GM23248 (cell line): ENCODE measurements around the gene ACADL.

DNA sequence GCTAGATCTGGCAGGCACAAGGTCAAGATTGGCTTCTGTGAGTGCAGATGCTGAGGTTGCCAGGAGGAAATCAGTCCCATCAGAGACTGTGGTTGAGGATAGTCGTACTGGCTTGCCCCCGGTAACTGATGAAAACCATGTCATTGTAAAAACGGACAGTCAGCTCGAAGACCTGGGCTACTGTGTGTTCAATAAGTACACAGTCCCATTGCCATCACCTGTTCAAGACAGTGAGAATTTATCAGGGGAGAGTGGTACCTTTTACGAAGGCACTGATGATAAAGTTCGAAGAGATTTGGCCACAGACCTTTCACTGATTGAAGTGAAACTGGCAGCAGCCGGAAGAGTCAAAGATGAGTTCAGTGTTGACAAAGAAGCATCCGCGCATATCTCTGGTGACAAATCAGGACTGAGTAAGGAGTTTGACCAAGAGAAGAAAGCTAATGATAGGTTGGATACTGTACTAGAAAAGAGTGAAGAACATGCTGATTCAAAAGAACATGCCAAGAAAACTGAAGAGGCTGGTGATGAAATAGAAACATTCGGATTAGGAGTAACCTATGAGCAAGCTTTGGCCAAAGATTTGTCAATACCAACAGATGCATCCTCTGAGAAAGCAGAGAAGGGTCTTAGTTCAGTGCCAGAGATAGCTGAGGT lies 76.9 kb upstream of the UNC80 start:
- RAMPAGE, long total RNA = no peak

DNA sequence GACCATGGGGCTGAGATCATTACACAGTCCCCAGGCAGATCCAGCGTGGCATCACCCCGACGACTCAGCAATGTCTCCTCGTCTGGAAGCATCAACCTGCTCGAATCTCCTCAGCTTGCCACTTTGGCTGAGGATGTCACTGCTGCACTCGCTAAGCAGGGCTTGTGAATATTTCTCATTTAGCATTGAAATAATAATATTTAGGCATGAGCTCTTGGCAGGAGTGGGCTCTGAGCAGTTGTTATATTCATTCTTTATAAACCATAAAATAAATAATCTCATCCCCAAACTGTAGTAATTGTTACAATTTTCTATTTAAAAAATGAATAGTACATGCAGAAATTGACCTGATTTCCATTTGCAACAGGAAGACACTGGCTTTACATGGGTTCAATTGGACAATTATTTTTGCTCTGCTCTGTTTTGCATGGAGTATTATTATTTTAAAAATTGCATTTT lies 41.4 kb upstream of the UNC80 start:
- RAMPAGE, long total RNA = no peak

DNA sequence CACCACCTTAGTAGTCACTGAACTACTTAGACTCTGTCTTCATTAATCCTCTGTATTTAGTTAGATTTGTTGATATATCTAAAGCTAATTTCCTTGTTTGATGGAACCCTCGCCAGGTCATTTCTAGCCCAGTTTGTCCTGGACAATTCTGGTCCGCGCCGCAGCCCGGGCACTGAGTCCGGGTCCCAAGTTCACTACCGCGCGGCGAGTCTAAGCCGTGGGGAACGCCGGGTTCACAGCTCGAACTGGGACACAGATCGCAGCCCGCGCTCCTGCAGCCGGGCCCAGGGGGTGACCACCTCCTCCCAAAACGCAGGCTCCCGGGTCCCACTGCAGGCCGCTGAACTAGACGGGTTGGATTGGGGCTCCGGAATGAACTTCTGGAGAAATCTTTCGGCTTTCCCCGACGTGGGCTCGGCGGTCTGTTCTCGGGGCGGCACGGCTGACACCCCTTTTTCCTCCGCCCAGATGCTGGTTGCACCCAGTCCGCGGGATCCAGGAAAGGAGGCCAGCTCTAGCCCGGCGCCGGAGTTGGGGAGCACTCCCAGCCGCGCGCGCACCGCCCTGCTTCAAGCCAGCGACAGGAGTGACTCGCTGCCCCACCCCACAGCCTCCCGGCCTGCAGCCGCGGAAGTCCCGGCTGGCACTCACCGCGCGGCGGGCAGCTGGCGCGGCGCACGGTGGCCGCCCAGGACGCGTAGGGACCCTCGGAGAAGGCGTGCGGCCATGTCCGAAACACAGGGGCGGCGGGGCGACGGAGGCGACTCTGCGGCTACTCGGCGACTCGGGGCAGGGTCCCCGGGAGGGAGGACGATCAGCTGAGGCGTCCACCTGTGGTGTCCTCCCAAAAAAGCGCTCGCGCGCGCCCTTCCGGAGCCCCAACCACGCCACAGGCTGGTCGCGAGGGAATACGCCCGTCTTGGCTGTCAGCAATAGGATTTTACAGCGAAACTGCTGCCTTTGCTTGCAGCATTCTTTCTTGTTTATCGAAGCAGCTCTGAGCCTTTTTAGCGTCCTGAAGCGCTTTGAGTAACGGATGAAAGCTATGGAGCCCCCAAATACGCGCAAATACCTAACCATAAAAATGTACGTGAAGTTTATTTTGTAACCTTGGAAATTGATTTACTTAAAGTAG lies at the start of gene ACADL:
Gene ACADL, minus strand, starts transcription at position 912 of the 1,135 bp plus-strand sequence.
- RAMPAGE, long total RNA = no peak

- RAMPAGE, long total RNA = no peak
Measured at GRCh38 chr2:210541176-210541879, 15.1 kb upstream of the CPS1 start.

DNA sequence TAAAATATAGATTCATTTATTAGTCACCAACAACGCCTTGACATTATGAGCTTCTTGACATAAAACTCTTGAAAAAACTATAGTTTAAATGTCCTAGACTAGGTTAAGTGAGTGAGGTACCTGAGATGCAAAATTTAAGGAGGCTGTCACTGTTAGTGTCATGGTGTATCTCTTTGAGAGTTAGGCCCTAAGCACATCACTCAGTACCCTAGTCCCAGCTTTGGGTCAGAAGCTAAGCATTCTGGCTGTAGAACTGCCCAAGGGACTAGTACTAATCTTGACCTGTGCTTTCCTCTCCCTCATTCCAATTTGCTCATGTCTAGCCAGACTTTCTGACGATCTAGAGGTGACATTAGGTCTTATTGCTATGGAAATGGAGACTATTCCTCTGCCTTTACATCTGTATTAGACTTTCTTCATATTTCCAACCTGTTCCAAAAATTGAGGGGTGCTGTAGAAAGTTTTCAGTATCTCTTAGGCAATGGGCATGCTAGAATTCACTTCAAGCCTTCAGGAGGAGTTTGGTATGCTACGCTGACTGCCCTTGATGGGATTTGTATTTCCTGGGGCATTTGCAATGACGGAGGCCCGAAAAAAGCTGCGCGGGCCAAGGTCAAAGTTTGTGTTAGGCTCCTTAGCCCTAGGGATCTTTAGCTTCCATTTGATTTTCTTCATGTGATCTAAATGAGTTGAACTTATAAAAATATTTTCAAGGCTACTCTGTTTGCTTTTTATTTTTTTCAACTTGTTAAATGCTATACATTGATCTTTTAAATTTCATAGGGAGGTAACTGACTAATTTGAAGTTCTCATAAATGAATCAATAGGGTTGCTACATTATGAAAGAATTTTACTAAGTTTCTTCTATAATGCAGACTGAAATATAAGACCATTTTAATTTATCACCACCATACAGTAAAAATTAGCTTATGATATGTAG lies 5.0 kb downstream of the CPS1 start:
- RAMPAGE, long total RNA = no peak

- RAMPAGE, long total RNA = no peak
Measured at GRCh38 chr2:210636465-210637447, 80.4 kb downstream of the CPS1 start.

DNA sequence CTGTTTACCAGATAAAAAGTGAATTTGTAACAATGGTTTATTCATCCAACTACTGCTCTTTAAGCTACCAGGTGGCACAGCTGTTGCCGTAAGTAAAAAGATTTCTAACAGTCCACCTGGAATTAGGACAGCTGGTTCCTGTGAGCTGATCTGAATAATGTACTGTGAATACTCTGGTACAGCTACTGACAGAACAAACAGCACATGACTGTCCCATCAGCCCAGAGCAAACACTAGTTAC lies 840.3 kb downstream of the CPS1 start:
- RAMPAGE, long total RNA = no peak

- RAMPAGE, long total RNA = no peak
Measured at GRCh38 chr2:212484704-212485239, 53.8 kb downstream of the ERBB4 start.

DNA sequence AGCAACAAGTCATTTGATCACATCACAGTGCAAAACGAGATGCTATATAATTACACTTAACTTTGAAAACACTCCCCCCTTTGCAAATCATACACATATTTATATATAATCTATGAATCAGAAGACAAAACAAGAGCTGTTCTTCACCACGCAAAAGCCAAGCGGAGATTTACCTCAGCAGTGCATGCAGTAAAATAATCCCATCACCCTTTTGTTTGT lies 263 bp downstream of the IKZF2 start:
- RAMPAGE, long total RNA = no peak

DNA sequence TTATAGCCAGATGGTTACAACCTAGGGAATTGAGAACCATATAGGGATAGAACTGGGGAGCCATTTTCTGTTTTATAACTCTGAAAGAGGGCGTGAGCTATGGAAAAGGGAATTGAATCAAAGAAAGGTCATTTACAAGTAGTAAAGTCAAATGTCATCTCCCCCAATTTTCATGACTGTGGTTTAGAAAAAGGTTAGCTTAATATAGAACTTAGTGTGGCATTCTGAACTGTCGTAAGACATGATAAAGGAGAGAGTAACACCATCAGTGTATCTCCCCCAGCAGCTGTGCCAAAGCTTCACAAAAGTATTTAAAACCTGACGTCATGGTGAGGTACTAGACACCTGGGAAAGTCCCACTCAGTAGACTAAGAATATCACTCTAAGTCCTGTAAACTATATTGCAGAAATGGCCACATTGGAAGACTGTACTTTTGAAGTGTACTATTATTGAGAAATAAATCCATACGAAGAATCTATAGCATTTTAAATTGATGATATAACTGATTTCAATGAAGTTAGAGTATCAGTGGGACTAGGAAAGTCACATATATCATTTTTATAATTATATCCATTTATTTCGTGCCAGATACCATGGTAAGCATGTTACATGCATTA lies 5.9 kb upstream of the IKZF2 start:
- RAMPAGE, long total RNA = no peak

DNA sequence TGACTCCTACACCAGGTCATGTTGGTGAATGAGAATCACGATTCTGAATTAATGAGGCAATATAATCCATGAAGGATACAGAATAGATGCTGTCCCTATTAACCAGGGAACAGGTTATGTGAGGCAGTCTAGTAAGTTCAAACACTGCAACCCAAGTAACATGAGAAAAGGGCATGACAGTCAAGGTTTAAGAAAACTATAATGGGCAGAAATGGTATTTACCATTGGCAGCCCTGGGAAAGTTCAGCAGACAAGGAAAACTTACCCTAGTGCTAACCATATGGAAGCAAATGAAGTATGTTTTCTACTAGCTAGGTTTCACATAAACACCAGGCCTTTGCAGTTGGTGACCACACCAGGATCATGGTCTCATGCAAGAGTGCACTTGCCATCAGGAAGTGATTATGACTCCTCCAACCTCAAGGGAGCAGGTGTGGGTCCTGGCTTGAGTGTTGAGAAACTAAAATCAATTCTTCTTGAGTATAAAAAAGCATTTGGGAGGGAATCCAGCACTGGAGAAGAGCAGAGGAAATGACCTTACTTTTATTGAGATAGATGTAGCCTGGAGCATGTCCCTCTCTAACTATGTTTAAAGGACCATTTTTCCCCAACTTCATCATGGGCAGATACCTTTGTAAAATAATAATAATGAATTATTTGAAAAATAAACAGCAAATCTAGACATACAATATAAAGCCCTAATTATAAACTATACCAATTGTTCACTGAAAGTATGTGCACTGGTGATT lies 56.8 kb upstream of the SPAG16 start:
- RAMPAGE, long total RNA = no peak

DNA sequence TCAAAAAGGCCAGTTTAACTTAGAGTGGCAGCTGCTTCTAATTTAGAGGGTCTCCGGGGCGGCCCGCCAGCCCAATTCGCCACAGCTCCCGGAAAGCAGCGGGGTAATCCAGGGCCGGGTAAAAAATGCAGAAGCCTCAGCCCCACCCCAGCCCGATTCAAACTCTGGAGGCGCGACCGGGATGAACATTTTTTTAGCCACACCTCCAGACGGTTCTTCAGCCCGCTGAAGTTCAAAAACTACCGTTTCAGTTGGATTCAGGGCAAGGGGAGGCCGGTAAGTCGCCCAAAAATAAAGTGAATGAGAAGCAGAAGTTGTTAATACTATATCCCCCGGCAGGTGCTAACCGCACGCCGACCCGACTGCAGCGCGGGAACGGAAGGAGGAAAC lies 549 bp downstream of the BARD1 start:
- RAMPAGE, long total RNA = no peak

GRCh38 chr2:215406239-215406617 lies 29.6 kb downstream of the FN1 start:
- RAMPAGE, long total RNA = no peak

DNA sequence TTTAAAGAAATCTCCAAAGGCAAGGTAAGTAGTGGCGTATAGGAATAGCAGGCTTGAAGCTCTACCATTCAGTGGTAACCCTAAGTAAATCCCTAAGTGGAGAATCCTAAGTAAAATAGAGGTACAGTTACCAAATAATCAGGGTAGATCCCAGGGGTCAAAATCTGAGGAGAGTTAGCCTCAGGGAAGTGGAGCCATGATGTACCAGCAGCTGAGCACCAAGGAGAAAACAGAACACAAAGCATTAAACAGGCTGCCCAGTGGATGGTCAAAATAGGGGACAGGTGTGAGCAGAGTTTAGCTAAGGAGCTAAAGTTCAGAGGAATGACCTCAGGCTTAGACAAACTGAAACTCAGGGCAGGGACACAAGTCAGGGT lies 264.3 kb downstream of the MREG start:
- RAMPAGE, long total RNA = no peak

- RAMPAGE, long total RNA = no peak
Measured at GRCh38 chr2:215749436-215750168, 263.7 kb downstream of the MREG start.

GRCh38 chr2:215903236-215903679 lies 110.1 kb downstream of the MREG start:
- RAMPAGE, long total RNA = no peak

DNA sequence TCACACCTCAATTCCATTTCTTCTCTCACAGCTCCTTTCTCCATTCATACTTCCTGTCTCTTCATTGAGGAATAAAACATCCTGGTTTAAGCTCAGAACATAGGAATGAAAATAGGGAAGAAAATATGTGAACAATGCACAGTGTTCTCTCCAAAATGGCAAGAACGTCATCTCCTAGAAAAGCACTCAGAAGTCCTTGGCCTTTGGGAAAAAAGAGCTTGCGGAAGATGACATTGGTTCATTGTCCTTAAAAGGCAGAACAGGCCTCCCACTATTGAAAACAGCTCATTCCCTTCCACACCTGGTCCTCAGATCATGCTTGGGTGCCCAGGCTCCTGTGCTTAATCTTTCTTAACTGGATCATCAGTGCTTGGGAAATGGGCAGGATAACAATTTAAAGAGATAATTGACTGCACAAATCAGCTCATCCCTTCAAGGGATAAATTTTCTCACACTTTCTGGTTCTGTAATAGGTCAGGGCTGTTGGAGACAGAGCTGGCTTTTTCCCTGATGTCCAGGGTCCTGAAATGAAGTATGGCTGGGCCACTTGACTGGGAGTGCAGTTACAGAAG lies 69.2 kb downstream of the MARCHF4 start:
- RAMPAGE, long total RNA = no peak

GRCh38 chr2:216371019-216371785 lies 1.1 kb downstream of the MARCHF4 start:
- RAMPAGE, long total RNA = no peak

GRCh38 chr2:216414889-216415654 lies 2.8 kb downstream of the SMARCAL1 start:
- RAMPAGE, long total RNA = no peak

DNA sequence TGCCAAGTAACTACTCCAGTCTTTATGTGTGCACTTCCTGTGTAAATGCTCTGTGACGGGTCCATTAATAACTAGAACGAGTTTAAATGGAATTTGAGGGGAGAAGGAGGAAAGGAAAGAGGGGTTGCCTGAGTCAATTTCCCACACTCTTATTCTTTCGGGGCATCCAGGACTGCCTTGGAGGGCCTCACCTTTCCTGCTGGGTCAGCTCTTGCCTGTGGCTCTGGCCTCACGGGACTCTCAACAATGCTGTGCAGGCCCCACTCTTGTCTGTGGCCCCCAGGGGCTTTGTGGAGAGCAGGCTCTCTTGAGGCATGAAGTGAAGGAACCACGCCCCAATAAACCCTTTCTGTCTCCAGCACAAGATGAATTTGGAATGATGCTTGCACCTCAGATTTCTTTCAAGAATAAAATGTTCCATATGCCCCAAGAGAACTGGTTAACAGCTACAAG lies 6.4 kb upstream of the RPL37A start:
- RAMPAGE, long total RNA = no peak